H9 (cell line): ENCODE measurements around the gene USP34.

DNA sequence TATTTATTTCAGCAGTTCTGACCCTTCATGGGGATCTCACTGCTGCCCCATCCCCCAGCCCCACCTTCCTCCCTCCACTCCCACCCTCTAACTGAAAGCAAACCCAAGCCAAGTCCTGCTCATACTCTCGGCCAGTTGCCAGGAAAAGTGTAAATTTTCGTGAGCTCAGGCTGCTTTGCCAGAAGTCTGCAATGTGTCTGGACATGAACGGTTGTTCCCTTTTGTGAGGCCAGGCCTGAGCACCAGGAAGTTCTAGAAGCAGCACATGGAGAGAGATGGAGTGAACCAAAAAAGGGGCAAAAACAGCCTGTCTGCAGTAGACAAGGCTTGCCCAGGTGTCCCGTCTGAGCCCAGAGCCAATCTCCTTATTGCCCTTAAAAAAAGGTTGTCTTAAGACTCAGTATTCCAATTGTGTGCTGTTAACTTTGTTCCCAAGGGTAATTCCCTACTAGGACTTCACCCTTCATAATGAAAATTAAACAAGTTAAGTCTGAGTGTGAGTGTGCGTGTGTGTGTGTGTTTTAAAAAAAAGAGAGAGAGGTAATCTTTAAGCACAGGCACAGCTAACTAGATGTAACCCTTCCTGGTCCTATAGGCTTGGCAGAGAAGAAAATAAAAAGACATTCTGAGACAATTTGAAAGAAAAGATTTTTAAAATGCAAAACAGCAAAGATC is 247.1 kb downstream of the BCL11A start:
- PRO-cap = no peak

DNA sequence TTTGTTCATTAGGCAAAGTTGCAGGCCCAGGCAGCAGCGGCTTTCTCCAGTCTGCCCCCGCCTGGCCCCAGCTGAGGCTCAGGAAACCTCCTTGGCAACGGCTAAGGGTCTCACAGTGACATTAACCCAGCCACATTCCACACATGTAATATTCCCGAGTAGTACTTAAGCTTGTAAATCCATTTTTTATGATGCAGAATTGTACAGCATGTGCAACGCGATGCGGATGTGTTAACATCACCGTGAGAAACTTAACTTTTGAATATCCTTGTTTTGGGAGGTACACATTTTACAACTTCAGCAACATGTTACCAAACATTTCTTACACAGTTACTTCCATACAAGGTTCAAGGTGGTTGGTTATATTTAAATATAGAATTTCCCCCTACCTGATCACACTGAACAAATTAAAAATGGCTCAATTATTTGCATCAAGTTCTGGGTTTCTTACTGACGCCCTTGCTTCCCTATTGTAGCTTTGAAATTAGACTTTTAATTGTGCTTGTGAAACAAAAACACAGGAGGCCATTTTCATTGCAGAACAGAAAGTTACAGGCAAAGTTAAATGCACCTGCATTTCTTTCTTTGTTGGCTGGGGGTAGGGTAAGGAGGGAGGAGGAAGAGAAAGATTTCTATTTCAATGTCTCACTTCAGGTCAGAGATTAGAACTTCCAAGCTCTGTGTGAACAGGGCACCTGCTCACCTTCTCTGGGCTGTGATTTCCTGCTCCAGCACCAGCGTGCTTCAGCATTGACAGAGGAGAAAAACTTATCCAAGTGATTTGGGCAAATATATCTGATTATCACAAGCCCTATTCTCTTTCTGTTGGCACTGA is 199.7 kb downstream of the BCL11A start:
- PRO-cap = no peak

DNA sequence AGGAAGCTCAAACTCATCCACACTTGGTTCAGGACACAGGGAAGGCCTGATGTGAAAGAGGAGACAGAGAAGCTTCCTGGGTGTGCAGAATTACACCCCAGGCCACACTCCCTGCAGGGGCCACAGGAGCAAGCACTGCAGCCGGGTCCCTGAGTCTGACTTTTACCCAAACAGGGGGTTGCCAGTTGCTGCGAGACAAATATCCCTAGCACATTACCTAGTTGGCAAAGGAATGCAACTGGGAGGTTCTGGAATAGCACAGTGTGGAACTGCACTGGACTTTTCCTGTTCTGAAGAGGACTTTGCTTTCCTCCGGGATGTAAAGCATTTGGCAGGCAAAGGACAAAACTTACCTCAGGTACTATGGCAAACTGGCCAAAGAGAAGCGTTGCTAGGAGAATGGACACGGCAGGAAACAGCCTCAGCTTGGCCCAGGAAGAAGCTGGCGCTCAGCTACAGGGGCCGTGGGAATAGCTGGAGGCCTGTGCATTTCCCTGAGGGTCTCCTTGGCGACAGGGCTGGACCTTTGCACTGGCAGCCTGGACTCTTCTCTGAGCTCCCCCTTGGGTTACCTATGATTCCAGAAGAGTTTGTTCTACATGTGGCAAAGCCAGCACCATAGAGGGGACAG is 45.1 kb downstream of the BCL11A start:
- PRO-cap = no peak

GRCh38 chr2:60519287-60519556 is 34.2 kb downstream of the BCL11A start:
- PRO-cap = no peak

- PRO-cap = no peak
Measured at GRCh38 chr2:60533070-60533289, 20.5 kb downstream of the BCL11A start.

- PRO-cap = bidirectional peak, plus-strand start at chr2:60550712, minus-strand start at chr2:60550475; bidirectional peak, plus-strand start at chr2:60551252, minus-strand start at chr2:60550907
Measured at GRCh38 chr2:60550153-60551165, 3.0 kb downstream of the BCL11A start.

GRCh38 chr2:60551627-60552247 is 1.7 kb downstream of the BCL11A start:
- PRO-cap = unidirectional peak, minus-strand start at chr2:60551907; unidirectional peak, minus-strand start at chr2:60552071

DNA sequence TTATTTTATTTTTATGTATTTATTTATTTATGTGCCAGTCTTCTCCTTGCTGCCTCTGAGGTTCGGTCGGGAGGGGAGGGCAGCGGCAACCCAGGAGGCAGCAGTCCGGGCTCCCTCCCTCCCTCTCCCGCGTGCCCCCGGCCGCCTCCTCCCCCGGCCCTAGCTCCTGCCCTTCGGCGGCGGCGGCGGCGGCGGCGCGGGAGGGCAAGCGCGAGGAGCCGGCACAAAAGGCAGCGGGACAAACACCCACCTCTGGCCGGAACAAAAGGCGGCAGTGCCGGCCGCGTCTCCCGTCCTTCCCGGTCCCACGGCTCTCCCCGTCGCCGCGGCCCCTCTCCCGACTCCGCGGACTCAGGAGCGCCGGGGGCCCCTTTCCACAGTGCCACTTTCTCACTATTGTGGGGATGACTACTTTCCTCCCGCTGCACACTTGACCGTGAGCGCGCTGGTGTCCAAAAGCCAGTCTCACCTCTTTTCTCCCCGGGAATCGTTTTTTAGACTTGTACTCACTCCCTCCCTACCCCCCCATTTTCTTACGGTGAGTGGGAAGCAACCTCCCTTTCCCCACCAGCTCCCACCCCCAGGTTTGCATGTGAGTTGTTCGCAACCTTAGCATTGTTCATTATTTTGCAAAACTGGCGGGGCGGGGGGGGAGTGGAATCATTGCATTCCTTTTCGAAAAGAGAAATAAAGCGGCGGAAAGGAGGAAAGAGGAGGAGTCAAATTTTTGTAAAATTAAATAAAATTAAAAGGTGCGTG is 1.0 kb downstream of the BCL11A start:
- PRO-cap = bidirectional peak, plus-strand start at position 241 of the sequence, minus-strand start at position 175 of the sequence; bidirectional peak, plus-strand start at position 690 of the sequence, minus-strand start at position 588 of the sequence

DNA sequence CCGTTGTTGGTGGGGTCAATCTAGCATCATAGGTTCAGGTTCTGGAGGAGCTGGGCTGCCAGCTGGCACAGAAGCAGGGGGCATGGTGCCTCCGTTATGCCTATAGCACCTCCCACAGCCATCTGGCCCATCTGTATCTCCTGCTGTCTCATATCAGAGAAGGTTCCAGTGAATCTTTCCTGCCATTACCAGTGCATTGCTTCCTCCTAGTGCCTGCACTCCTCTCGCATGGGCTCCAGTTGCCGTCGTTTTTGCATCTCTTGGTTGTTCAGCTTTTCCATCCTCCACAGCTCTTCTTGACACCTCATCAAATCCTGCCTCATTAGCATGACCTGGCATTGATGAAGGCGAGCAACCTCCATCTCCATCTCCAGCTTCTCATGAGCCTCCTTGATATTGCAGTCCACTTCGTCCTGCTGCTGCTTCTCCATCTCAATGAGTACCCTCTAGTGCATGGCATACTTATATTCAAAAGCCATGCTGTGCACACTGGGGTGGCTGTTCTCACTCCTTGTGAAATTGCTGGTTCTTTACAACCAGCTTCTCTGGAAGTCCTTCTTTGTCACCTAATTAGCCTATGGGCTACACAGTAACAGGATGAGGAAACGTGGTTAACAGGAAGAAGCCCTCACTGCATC is 55.7 kb downstream of the REL start:
- PRO-cap = no peak

DNA sequence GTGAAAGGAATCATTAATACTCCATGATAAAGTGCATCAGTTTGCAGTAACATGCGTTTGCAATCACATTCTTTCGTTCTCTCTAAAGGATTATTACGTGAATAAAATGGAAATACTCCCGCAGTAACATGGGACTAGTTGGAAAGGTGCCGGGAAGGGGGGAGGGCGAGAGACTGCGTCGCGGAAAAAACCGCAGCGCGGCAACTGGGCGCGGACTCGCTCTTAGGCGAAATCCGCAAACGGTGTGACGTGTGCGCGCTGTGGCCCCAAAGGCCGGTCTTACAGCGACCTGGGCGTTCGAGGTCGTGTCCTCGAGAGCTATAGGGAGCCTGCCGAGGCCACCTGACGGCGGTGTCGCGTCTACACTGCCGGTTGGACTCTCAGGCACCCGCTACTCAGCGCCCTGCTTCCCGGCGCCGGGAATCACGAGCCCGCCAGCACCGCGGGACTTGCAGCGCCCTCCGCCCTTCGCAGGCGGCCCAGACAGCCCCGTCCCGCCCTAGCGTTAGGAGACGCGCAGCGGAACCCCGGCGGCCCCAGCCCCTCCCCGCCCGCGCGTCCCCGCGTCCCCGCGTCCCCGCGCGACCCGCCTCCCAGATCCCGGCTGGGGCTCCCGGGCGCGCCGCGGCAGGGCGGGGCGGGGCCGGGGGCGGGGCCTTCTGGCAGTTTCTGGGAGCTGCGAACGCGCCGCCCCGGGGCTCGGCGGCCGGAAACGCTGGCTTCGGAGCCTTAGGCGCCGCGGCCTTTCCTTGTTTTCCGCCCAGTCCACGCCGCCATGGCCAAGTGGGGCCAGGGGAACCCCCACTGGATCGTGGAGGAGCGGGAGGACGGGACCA is 15.0 kb downstream of the C2orf74 start:
- PRO-cap = bidirectional peak, plus-strand start at position 296 of the sequence, minus-strand start at position 281 of the sequence; bidirectional peak, plus-strand start at position 763 of the sequence, minus-strand start at position 397 of the sequence

DNA sequence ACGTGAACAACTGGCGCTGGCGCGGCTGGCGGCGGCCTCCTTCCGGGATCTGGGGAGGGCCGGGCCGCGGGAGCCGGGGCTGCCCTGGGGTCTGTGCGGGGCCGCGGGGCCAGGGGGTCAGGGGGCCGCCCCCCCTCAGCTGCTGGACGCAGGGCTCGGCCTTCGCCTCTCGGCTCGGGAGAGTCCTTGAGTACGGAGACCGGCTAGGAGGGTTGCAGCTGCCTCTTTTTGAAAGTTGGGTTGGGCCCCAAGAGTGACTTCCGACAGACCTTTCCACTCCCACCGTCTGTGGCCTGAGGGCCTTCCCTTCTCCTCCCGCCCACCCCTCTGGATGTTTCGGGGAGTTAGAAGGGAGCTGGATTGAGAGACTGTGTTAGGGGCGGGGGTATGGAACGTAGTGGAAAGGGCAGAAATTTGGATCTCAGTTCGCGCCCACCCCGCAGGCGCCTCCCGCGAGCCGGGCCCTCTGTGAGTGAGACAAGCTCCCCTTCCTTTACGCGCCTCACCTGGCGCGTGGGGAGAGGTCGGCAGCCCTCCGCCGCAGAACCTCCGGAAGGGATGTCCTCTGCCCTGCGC is 15.7 kb downstream of the C2orf74 start:
- PRO-cap = bidirectional peak, plus-strand start at position 180 of the sequence, minus-strand start at position 113 of the sequence; bidirectional peak, plus-strand start at position 292 of the sequence, minus-strand start at position 273 of the sequence; unidirectional peak, minus-strand start at position 474 of the sequence

DNA sequence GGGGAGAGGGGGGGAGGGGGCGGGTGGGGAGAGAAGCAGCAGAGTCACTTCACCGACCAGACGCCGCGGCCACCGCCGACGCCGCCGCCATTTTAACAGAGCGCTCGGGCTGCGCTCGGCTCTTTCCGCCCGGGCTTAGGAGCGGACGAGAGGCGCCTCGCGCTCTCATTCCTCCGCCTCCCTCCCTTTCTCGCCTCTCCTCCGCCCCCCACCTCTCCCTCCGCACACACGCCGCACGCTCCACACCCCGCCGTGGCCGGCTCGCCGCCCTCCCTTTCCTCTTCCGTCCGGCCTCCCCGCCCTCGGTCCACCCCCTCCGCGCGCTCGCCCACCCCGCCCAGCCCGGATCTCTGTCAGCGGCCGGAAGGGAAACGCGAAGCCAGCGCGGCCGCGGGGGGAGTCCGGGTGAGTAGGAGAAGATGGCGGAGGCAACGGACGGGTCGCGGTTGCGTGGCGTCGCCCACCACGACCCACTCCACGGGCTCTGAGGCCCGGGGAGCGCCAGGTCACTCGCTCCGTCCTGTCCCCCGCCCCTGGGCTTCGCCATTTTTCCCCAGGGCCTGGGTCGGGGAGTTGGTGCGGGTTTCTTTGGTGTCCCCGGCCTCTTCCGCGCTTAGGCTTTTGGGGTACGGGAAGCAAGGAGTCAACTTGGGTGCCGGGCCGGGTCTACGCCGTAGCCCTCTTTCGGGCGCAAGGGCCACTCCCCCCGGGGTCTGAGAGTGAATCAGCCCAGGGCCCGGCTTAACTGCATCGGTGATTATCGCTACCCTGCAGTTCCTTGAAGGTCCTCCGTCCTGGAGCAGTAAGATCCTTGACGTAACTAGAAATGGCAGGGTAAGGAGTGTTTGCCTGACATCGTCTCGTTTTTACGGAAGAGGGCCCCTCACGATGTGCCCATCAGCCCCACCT is at the start of gene USP34:
Gene USP34 (minus strand): TSS at position 113 of the 909 bp plus-strand sequence.
- PRO-cap = bidirectional peak, plus-strand start at position 398 of the sequence, minus-strand start at position 192 of the sequence; bidirectional peak, plus-strand start at position 753 of the sequence, minus-strand start at position 562 of the sequence

- PRO-cap = no peak
Measured at GRCh38 chr2:61493328-61494507, 22.8 kb upstream of the USP34 start.

GRCh38 chr2:61538413-61538933 is 317 bp upstream of the XPO1 start:
- PRO-cap = bidirectional peak, plus-strand start at chr2:61538840, minus-strand start at chr2:61538521

GRCh38 chr2:61694241-61695374 is 156.5 kb upstream of the XPO1 start:
- PRO-cap = unidirectional peak, plus-strand start at chr2:61694415; bidirectional peak, plus-strand start at chr2:61694921, minus-strand start at chr2:61694687

DNA sequence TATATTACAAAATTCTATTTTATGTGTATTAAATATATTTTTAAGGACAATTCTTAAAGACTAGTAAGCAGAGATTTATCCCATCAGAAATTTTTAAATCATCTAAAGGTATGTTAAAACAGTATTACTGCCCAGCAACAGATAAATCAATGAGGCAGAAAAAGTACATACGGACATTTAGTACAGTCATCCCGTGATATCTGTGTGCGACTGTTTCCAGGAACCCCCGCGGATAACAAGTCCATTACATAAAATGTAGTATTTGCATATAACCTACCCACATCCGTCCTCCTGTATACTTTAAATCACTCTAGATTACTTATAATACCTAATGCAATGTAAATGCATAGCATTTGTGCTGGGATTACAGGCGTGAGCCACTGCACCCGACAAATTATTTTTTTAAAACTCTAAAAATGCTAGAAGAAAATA is 91.7 kb downstream of the FAM161A start:
- PRO-cap = no peak

GRCh38 chr2:62485608-62486369 is 20.2 kb downstream of the TMEM17 start:
- PRO-cap = no peak

GRCh38 chr2:62506725-62506879 is 607 bp upstream of the TMEM17 start:
- PRO-cap = no peak

GRCh38 chr2:62662215-62662964 is 43.1 kb upstream of the EHBP1 start:
- PRO-cap = no peak

DNA sequence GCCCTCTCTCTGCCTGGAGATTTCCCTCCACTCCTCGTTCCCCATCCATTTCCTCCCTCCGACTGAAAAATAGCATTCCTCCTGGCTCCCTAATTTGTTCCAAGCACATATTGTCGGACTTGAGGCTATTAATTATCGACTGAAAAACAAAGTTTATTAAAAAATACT is 737 bp downstream of the EHBP1 start:
- PRO-cap = no peak